Bronchus fibroblast of lung (primary cell): Measurements from ENCODE around the genes GATA2 and ACAD9.

DNA sequence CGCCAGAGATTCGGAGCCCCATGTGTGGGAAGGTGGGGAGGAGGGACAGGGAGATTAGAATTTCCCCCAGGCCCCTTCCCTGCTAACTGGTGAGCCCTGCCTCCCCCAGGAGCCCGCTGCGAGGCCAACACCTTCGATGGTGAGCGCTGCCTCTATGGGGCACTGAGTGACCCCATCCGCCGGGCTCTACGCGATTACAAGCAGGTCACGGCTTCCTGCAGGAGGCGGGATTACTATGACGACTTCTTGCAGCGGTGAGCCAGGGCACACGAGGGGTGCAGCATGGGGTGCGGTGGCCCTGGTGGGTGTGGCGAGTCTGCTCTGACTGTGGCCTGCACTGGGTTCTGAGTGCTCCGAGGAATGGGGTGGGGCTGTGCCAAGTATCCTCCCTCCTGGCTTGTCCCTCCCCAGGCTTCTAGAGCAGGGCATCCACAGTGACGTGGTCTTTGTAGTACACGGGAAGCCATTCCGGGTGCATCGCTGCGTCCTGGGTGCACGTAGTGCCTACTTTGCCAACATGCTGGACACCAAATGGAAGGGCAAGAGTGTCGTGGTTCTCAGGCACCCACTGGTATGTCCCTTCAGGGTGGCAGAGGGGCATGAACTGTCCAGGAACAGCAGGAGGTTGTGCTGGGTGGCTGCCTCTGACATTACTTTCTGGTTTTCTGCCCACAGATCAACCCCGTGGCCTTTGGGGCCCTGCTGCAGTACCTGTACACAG, 3.3 kb downstream of the ABTB1 start:
- RAMPAGE, long total RNA, result no peak

DNA sequence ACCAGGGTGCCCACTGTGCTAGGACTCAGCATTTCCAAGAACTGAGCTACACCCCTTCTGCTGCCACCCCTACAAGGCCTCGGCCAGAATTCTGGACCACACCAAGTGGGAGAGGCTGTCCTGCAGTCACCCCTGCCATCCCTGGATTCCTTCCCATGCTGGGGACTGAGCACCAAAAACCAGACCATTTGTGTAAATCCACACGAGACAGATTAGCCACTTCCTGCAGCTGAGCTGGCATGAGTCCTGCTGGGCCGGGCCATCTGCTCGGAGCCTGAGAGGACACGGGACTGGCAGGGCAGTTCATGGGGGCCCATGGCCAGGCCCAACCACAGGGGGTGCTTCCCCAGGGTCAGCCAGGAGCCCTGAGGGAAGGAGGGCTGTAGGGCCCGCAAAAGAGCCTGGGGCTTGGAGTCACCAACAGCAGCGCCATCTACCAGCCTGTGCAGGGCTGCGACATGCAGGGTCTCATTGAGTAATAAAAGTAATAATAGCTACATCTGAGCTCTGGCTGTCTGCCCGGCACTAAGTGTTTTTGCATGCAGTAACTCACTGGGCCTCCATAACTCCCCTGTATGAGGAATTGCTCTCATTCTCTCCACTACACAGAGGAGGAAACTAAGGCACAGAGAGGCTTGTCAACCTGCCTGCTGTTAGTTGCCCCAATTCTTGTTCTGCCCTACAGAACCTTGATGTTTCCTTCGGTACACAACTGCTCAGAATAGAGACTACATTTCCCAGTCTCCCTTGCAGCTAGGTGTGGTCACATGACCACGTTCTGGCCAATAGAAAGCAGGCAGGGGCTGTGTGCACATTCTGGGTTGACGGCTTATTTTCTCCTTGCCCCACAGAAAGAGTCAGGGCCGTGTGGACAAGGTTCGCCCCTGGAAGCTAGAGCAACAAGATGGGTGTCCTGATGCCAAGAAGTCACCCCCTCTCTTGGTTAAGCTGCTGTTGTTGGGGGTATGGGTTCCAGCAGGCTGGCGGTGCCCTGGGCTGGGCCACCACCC, 24.4 kb downstream of the ABTB1 start:
- RAMPAGE, long total RNA, result no peak

GRCh38 chr3:127736999-127737748, 64.4 kb downstream of the ABTB1 start:
- RAMPAGE, long total RNA, result no peak

- RAMPAGE, long total RNA, result no peak
Observed at GRCh38 chr3:127759408-127760026, 62.8 kb downstream of the MGLL start.

- RAMPAGE, long total RNA, result no peak
Observed at GRCh38 chr3:127762106-127762901, 60.0 kb downstream of the MGLL start.

- RAMPAGE, long total RNA, result no peak
Observed at GRCh38 chr3:128282606-128283088, 129.4 kb downstream of the EEFSEC start.

DNA sequence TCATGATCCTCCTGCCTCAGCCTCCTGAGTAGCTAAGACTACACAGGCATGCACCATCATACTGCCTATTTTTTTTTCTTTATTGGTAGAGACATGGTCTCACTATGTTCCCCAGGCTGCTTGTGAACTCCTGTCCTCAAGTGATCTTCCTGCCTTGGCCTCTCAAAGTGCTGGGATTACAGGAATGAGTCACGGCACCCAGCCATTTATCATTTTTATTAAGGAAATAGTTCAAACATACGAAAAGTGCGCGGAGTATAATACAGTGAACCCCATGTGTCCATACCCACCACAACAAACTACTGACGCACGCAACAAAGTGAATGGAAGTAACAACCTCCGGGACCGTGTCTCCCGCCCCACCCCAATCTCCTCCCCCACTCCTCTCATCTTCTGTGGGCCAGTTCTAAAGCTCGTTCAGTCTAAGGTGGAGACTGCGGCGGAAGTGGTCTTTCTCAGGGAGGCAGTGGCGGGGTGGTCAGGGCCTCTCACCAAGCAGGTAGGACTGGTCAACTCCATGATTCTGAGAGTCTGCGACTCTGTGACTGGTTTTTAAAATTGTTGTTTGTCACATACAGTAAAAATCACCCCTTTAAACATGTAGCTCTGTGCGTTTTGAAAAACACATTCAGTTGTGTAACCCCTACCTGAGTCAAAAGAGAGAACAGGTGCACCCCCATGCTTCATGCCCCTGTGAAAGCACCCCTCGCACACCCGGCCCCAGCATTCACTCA, 42.0 kb downstream of the DNAJB8 start:
- RAMPAGE, long total RNA, result no peak

GRCh38 chr3:128434947-128435756, 31.5 kb downstream of the DNAJB8 start:
- RAMPAGE, long total RNA, result no peak

DNA sequence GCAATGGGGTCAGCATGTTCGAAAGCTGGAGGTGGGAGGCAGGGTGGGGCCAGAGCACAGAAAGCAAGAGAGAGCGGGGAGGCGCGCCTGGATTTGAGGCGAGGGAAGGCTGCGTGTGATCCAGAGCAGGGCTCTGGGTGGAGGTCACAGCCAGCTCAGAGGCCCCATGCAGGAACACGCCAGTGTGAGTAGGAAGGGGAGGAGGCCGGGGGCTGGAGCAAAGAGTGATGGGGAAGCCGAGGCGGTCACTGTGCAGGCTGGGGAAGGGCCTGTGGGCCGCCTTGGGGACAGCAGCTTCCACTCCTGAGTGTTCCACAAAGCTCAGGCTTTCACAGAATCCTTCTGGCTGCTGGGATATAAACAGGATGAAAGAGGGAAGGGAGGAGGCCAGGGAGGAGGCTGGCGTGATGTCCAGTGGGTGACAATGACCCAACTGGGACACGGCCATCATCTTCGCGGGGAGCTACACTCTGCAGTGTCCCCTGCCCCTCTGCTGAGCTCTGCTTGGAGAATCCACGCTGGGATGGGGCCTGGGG, 8.6 kb downstream of the DNAJB8 start:
- RAMPAGE, long total RNA, result no peak

DNA sequence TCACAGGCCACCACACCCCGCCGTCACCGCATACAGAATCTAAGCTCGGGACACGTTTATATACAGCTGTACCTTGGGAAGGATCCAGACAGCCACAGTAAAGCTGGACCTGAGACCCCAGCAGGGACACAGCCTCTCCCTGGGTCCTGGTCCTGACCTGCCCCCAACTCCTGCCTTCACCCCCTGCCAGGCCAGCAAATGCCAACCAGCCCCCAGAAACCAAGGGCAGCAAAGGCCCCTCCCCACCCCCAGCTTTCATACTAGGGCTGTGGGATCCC, 13.0 kb upstream of the DNAJB8 start:
- RAMPAGE, long total RNA, result no peak

- RAMPAGE, long total RNA, result no peak
Observed at GRCh38 chr3:128492726-128493508, at the start of gene GATA2. Gene GATA2, minus strand, starts transcription at chr3:128493201.

GRCh38 chr3:128495320-128496550, 2.7 kb upstream of the GATA2 start:
- RAMPAGE, long total RNA, result no peak

GRCh38 chr3:128584106-128584893, 66.3 kb downstream of the RPN1 start:
- RAMPAGE, long total RNA, result no peak

DNA sequence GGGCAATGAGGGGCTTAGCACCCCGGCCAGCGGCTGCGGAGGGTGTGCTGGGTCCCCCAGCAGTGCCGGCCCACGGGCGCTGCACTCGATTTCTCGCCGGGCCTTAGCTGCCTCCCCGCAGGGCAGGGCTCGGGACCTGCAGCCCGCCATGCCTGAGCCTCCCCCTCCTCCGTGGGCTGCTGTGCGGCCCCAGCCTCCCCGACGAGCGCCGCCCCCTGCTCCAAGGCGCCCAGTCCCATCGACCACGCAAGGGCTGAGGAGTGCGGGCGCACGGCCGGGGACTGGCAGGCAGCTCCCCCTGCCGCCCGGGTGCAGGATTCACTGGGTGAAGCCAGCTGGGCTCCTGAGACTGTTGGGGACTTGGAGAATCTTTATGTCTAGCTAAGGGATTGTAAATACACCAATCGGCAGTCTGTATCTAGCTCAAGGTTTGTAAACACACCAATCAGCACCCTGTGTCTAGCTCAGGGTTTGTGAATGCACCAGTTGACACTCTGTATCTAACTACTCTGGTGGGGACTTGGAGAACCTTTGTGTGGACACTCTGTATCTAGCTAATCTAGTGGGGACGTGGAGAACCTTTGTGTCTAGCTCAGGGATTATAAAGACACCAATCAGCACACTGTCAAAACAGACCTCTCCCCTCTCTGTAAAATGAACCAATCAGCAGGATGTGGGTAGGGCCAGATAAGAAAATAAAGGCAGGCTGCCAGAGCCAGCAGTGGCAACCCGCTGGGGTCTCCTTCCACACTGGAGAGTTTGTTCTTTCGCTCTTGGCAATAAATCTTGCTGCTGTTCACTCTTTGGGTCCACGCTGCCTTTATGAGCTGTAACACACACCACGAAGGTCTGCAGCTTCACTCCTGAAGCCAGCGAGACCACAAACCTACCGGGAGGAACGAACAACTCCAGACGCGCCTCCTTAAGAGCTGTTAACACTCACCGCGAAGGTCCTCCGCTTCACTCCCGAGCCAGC, 3.2 kb upstream of the RPN1 start:
- RAMPAGE, long total RNA, result no peak

- RAMPAGE, long total RNA, result no peak
Observed at GRCh38 chr3:128764954-128765580, 39.1 kb downstream of the RAB7A start.

DNA sequence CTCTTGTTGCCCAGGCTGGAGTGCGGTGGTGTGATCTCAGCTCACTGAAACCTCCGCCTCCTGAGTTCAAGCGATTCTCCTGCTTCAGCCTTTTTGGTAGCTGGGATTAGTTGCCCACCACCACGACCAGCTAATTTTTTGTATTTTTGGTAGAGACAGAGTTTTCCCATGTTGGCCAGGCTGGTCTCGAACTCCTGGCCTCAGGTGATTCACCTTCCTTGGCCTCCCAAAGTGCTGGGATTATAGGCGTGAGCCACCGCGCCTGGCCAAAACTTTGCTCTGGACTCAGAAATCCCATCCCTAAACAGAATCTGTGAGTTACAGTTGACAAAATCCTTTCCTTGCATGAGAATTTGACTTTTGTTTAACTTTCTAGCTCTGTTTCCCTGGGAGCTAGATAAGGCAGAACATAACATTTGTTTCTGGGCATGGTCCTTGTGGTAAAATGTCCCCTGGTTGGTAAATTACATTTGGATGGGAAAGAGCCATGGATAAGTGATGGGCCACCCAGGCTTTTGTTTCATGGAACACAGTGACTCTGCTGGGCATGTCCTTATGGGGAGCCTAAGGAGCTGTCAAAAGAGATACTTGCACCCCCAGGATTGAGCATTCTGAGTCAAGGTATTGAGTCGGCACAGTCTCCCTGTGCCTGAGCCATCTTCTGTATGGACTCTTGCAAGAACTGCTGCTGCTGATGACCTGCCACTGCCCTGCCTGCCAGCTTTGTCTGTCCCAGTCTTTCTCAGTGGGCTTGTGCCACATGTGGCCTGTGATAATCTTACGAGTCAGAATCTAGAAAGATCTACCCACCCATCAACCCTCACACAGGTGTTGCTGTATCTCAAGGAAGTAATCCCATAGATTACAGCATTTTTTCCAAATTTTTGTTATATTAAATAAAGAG, 65.4 kb downstream of the RAB7A start:
- RAMPAGE, long total RNA, result no peak

GRCh38 chr3:128801374-128802260, 75.6 kb downstream of the RAB7A start:
- RAMPAGE, long total RNA, result no peak

GRCh38 chr3:128804830-128805297, 74.6 kb upstream of the ACAD9 start:
- RAMPAGE, long total RNA, result no peak

GRCh38 chr3:128879319-128880441, at the start of gene ACAD9:
Gene ACAD9, plus strand, starts transcription at chr3:128879620.
- RAMPAGE, long total RNA, result no peak

- RAMPAGE, long total RNA, result no peak
Observed at GRCh38 chr3:129001776-129002513, 841 bp downstream of the EFCC1 start.